CD14-positive monocyte (primary cell): ENCODE measurements around the gene RPF1.

- CAGE, long polyA plus RNA = no peak
Measured at GRCh38 chr1:68313704-68314224, 81.4 kb upstream of the WLS start.

DNA sequence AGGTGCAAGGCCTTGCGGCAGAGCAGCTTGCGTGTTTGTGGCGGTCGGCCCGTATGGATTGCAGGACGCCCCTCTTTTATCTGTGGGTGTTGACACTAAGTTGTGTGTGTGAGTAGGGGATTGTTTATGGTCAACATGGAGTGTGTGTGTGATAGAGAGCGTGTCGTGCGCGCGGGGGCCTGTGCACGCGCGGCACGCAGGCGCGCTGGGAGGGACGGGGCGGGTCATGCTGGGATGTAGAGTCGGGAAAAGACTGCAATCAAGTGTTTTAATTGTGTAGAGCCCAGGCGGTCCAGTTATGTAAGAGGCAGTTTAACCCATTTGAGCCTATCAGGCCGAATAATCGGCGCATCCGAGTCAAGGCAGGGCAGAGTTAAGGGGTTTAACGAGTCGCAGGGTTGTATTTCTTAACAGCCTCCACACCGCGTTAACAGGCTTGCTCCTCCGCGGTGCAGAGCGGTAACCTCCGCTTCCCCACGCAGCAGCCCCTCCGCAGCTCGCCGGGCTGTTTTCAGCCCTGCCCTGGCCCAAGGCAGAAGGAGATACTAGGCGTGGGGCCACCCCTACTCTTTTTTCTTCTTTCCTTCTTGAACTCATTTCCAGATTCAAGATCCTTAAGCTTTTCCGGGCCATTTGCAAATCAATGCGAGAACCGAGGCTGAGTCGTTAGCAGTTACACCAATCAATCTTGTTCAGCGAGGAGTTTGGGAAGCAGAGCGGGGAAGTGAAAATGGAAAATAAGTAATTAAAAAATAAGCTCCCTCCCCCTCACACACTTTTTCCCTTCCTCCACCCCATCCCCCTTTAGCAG, 1.4 kb upstream of the NEGR1 start:
- CAGE, long polyA plus RNA = no peak

DNA sequence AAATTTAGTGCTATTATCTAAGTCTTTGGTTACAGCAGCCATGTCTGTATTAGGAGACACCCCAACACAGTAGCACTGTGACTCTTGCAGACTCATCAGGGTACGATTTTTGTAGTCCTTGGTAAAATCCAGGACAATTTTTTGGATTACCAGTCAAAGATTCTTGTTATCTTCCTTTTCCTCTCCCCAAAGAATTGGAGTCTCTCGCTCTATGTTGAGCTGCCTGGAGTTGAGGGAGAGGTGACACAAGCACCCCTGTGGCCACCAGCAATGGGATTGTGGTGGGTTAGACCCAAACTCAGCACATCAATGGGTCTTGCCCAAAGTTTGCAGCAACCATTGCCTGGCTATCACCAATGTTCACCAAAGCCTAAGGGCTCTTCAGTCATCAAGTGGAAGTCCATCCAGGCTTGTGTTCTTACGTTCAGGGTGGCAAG, 524.8 kb upstream of the NEGR1 start:
- CAGE, long polyA plus RNA = no peak

- CAGE, long polyA plus RNA = no peak
Measured at GRCh38 chr1:73593306-73593935, 604.6 kb downstream of the LRRIQ3 start.

- CAGE, long polyA plus RNA = no peak
Measured at GRCh38 chr1:74571598-74572305, 59.3 kb upstream of the LRRC53 start.

- CAGE, long polyA plus RNA = no peak
Measured at GRCh38 chr1:74619244-74619632, 54.4 kb downstream of the ERICH3 start.

DNA sequence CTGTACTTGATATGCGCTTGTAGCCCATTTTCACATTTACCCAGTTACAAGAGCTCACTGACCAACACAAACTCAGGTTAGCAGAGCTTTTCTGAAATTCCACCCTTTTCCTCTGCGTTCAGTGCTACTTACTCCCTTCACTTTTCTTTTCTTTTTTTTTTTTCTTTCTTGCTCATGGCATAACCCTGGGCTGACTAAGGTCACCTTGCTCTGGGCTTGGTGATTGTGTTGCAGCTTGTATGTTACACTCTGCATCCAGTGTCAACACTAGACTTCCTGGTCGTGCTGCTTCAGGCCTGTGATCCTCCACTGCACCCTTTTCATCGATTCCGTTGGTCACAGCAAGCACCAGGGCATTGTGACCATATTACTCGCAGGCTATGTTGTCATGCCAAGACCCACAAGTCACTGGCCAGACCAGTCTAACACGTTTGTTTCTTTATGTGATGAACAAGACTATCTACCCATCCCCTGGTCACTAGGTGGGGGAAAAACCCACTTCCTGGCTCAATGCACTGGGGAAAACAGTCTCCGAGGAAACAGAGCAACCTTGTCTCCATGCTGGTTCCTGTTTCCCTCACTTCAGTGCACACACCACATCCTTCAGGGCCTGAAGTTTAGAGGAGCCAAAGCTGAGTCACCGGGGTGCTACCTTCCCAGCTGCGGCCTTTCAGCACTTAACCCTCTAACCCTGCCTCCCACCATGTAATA, 21.0 kb downstream of the ERICH3 start:
- CAGE, long polyA plus RNA = no peak

GRCh38 chr1:75130234-75130618, 4.0 kb upstream of the LHX8 start:
- CAGE, long polyA plus RNA = no peak

DNA sequence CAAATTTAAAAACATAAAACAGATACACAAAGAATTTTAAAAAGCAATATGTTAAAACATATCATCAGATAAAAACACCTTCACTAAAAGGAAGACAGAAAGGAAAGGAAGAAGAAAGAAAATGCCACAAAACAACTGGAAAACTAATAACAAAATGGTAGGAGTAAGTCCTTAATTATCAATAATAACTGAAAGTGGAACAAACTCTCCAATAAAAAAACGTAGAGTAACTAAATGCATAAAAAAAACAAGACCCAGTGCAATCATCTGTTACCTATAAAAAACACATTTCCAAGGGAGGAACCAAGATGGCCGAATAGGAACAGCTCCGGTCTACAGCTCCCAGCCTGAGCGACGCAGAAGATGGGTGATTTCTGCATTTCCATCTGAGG, 47.1 kb upstream of the ACADM start:
- CAGE, long polyA plus RNA = no peak

GRCh38 chr1:76254200-76254376, 179.5 kb downstream of the ST6GALNAC3 start:
- CAGE, long polyA plus RNA = no peak

GRCh38 chr1:77846893-77847562, 41.4 kb upstream of the NEXN start:
- CAGE, long polyA plus RNA = no peak

DNA sequence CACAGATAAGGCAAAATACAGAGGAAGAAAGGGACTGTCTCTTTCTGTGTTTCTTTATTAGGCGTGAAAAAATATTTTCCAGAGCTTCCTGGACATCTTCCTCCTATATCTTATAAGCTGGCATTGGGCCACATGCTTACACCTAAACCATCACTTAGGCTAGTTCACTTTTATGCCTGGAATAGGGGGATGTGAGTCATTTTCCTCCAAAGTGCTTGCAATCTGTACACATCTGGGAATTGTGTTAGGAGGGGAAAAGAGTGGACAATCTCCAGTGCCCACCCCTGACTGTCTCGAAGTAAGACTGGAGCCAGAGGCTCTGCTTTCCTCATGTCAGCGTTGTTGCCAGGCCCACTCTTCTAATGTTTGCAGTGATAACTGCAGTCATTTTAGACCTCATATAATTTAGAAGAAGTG, 29.9 kb downstream of the GIPC2 start:
- CAGE, long polyA plus RNA = no peak

GRCh38 chr1:78082223-78082818, 36.6 kb downstream of the GIPC2 start:
- CAGE, long polyA plus RNA = no peak

- CAGE, long polyA plus RNA = no peak
Measured at GRCh38 chr1:78278961-78279460, 211.8 kb upstream of the PTGFR start.

DNA sequence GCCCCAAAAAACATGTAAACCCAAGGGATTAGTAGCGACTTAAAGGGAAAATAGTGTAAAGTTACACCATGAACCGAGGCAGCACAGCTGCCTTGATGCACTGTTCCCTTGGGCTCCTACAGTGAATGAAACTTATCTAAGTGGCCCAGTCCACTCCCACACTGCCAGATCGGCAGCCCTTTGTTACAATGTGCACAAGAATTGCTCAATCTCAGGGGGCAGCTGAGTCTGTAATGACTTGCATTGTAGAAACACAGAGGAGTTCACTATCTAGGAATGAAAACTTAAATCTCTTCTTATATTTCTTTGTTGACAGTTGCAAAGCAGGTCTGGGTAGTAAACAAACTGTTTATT, 120.7 kb upstream of the ADGRL2 start:
- CAGE, long polyA plus RNA = no peak

GRCh38 chr1:81699133-81699777, 101.5 kb upstream of the ADGRL2 start:
- CAGE, long polyA plus RNA = no peak

DNA sequence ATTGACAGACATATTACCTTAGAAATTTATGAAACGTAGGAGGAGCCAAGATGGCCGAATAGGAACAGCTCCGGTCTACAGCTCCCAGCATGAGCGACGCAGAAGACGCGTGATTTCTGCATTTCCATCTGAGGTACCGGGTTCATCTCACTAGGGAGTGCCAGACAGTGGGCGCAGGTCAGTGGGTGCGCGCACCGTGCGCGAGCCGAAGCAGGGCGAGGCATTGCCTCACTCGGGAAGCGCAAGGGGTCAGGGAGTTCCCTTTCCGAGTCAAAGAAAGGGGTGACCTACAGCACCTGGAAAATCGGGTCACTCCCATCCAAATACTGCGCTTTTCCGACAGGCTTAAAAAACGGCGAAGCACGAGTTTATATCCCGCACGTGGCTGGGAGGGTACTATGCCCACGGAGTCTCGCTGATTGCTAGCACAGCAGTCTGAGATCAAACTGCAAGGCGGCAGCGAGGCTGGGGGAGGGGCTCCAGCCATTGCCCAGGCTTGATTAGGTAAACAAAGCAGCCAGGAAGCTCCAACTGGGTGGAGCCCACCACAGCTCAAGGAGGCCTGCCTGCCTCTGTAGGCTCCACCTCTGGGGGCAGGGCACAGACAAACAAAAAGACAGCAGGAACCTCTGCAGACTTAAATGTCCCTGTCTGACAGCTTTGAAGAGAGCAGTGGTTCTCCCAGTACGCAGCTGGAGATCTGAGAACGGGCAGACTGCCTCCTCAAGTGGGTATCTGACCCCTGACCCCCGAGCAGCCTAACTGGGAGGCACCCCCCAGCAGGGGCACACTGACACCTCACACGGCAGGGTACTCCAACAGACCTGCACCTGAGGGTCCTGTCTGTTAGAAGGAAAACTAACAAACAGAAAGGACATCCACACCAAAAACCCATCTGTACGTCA, 735.1 kb downstream of the TTLL7 start:
- CAGE, long polyA plus RNA = no peak

DNA sequence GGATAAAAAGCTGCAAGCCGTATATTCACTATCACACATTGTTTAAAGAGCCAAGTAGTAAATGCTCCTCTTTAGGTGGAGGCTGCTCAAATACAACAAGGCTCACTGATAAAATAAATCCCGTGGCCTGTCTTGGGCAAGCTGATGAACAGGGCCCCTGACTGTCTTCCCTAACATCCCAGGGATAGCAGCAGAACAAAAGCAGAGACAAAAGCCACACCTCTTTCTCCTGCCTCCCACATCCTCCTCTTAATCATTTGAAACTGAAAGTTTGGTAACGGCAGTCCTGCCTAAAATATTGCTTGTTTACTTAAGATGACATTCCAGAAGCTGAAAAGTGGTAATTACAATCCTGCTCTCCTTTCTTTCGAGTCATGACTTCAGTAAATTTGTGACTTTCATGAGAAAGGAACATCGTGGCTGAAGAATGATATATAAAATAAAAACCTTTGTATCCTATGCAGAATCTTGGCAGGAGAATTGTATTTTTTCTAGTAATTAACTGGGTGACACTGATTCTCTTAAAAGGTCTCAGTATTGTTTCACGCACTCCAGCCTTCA, 357.6 kb downstream of the TTLL7 start:
- CAGE, long polyA plus RNA = no peak

- CAGE, long polyA plus RNA = no peak
Measured at GRCh38 chr1:84362972-84363565, 35.2 kb upstream of the DNASE2B start.

GRCh38 chr1:84478619-84480009, at the start of gene RPF1:
Gene RPF1 (plus strand): TSS chr1:84479266.
- CAGE, long polyA plus RNA = start-site peak on the plus strand at chr1:84479264-84479281, 584 and 543 reads in 2 replicates